NT2/D1 (cell line): ENCODE measurements around the gene CTNNA3.

DNA sequence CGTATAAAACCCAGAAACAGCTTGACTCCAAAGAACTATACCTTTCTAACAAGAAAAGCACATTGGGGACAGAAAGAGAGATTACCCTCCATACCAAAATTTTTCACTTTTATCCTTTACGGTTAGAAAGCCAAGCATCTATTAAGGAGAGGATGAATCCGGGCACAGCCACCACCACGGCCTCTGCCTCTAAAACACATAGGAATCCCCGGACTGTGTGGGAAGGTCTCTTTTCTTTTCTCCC lies 1.1 kb downstream of the JMJD1C start:
- RRBS, 2 experiments: 3 to 11% methylated on average over 2 of the region's 5 CpGs

DNA sequence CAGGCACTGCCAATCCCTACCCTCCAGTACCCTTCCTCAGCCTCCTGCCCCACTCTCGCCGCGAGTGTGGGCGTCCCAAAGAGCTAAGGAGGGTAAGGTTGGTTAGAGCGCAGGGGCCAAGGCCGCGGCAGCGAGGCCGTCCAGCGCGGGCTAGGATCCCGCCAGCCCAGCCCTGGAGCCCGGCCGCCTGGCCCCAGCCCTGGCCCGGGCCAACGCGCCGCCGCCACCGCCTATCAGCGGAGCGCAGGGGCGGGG lies 219 bp upstream of the REEP3 start:
- RRBS, 2 experiments: 1 to 3% methylated on average over 7 of the region's 23 CpGs

DNA sequence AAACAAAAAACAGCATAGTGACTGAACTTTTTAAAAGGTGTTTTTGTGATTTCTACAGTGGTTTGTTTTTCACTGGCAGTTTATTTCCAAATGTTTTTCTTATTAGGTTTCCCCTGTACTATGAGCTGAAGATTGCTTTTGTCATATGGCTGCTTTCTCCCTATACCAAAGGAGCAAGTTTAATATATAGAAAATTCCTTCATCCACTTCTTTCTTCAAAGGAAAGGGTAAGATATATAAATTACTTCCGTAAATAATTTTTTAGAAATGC lies 76.7 kb downstream of the REEP3 start:
- RRBS, 2 experiments: no CpG with 5 or more reads among the region's 1 CpG

DNA sequence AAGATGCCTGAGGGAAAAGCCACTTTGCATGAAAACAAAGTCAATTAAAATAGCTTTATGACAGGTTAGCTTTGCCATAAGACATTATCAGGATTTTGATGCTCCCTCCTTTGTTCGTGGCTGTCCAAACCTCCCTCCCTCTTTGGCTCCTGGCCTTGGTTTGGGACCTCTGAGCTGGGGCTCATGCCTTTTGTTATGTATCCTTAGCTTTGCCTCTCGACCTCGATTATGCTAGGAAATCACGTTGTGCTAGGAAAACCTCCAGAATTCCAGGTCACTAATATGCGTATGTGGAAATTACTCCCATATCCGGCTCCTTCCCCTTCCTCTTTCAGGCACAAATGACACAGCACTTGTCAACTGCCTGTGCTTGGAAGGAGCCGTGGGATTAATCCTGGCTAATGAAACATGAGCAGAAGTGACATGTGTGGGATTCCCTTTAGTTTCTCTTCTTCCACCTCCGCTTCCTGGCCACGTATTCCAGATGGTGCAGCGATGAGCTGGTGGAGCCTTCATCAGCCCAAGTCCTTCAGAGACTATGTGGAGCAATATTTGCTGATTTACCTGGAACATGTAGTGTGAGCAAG lies 149.1 kb downstream of the REEP3 start:
- RRBS, 2 experiments: no CpG with 5 or more reads among the region's 10 CpGs

DNA sequence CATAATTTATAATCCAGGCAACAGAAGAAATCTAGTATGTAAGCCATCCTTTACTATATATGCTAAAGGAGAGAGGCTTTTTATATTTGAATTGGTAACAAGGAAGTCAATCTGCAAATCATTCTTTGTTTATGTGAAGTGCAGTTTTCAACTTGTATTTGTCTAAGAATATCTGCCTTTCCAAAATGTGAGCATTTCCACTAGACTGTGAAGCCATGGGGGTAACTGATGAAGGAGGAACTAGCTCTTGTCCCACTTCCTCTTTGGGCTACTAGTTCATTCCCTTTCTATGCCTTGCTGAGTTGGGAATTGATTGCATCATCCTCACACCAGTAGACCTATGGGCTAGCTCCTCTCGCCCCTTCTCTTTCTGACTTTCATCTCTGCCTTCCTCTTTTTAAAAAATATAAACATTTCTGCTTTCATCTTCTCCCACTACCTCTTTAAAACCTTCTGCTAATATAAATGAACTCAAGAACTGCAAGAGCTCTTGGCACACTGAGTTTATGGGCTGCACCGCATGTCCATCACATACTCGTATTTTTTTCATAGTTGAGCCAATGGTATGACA lies 181.8 kb downstream of the REEP3 start:
- RRBS, 2 experiments: no CpG with 5 or more reads among the region's 3 CpGs

GRCh38 chr10:63712257-63712672 lies 191.1 kb downstream of the REEP3 start:
- RRBS, 2 experiments: no CpG with 5 or more reads among the region's 4 CpGs

DNA sequence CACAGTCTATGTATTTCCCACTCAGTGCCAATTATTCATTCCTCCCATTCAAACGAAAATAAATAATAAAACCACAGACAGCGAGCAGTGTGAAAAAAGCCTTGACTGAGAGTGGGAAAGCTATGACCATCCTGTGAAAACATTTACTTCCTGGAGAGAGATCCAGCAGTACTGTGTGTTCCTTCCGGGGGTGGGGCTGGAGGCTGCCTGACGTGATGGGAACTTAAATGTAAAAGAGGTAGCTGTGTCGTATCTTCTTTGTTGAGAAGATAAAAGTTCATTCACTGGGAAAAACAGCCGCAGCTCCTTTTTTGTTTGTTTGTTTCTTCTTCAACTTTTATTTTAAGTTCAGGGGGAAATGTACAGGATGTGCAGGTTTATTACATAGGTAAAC lies 278.0 kb downstream of the REEP3 start:
- RRBS, 2 experiments: no CpG with 5 or more reads among the region's 6 CpGs

DNA sequence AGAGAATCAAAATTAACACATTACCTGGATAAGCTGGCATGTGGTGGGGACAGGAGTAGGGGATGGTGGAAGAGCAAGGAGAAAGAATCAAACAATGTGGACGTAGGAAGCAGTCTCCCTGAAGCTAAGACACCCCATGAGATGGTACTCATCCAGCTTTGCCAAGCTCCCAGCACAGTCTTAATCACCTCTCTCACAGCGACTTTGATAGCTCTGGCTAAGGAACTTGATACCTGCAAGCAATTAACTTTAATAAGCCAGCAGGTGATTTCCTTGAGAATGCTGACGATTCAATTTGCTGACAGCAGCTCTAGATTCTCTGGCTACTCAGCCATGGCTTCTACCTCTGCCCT lies 208.3 kb upstream of the LRRTM3 start:
- RRBS, 2 experiments: no CpG with 5 or more reads among the region's 3 CpGs

GRCh38 chr10:67695852-67696487 lies at the start of gene CTNNA3:
TSS of gene CTNNA3 (minus strand) at chr10:67696195.
- RRBS, 2 experiments: no CpG with 5 or more reads among the region's 7 CpGs

GRCh38 chr10:67783607-67783908 lies 54.4 kb downstream of the DNAJC12 start:
- RRBS, 2 experiments: no CpG with 5 or more reads among the region's 3 CpGs

GRCh38 chr10:68129006-68129332 lies 19.7 kb downstream of the MYPN start:
- RRBS, 2 experiments: no CpG with 5 or more reads among the region's 5 CpGs

- RRBS, 2 experiments: no CpG with 5 or more reads among the region's 5 CpGs
Measured at GRCh38 chr10:68332216-68332320, 204 bp downstream of the HNRNPH3 start.

GRCh38 chr10:68721971-68722210 lies 852 bp downstream of the CCAR1 start:
- RRBS, 2 experiments: no CpG with 5 or more reads among the region's 4 CpGs

DNA sequence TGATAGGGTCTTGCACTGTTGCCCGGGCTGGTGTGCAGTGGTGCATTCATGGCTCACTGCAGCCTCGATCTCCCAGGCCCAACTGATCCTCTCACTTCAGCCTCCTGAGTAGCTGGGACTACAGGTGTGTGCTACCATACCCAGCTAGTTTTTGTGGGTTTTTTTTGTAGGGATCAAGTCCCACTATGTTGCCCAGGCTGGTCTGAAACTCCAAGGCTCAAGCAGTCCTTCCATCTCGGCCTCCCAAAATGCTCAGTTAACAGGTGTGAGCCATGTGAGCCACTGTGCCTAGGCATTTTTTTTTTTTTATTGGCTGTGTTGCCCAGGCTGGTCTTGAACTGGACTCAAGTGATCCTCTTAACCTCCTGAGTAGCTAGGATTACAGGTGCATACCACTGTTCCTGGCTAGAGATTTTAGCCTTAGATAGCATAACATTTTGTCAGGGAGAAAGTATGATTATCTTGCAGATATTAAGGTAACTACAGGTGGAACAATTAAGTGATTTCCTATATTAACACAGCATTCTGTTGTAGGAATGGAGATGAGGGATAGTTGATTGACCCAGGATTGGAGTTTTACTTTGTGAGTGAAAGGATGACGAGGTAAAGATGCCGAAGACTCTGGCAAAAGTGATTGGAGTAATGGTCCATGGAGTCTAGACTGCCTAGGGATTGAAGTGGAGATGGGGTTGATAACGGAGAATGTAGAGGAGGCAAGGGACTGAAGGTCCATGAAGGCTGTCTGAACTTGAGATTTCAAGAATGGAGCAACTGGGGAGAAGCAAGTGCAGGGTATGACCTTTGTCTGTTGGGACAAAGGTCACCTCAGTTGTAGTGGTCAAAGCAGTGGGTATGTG lies 5.8 kb upstream of the DDX21 start:
- RRBS, 2 experiments: no CpG with 5 or more reads among the region's 6 CpGs

DNA sequence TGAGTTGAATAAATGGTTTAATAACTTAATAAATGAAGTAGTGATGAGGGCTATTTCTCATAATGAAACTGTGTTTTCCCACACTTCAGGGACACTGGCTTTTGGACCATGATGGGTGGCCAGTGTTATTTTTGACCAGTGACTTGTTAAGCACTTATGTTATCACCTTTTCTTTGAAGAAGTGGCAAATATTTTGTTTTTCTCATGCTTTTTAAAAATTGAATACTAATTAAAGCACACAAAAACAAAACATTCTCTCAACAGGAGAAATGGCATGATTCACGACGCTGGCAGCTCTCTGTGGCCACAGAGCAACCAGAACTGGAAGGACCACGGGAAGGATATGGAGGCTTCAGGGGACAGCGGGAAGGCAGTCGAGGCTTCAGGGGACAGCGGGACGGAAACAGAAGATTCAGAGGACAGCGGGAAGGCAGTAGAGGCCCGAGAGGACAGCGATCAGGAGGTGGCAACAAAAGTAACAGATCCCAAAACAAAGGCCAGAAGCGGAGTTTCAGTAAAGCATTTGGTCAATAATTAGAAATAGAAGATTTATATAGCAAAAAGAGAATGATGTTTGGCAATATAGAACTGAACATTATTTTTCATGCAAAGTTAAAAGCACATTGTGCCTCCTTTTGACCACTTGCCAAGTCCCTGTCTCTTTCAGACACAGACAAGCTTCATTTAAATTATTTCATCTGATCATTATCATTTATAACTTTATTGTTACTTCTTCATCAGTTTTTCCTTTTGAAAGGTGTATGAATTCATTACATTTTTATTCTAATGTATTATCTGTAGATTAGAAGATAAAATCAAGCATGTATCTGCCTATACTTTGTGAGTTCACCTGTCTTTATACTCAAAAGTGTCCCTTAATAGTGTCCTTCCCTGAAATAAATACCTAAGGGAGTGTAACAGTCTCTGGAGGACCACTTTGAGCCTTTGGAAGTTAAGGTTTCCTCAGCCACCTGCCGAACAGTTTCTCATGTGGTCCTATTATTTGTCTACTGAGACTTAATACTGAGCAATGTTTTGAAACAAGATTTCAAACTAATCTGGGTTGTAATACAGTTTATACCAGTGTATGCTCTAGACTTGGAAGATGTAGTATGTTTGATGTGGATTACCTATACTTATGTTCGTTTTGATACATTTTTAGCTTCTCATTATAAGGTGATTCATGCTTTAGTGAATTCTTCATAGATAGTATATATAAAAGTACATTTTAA lies 5.9 kb upstream of the KIFBP start:
- RRBS, 2 experiments: no CpG with 5 or more reads among the region's 13 CpGs

GRCh38 chr10:69222232-69223101 lies 2.3 kb downstream of the HKDC1 start:
- RRBS, 2 experiments: no CpG with 5 or more reads among the region's 10 CpGs

DNA sequence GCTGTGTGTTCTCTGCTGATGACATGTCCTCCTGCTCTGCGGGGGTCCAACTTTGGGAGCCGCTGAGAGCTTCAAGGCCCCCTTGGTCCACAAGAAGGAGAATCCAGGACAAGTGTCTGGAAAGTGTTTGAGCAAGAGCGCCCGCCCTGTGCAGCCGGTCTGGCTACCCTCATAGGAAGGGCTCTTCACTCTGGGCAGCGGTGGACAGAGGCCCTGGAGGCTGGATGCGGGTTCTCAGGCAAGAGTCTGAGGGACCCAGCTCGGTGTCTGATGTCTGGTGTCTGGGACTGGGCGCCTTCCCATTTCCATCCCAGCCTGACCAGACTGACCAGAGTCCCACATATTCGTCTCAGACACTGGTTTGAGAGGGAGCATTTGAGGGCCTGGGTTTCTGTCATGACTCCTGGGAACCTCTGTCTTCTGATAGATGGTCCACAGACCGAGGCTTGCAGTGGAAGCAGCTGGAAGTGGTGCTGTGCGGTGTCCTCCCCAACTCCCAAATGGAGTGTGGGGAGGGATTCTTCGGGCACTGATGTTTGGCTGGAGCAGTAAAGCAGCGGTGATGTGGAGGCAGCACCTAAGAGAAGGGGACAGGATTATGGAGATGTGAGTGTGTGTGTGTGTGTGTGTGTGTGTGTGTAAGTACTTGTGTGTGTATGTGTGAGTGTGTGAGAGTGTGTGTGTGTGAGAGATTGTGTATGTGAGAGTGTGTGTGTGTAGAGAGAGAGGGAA lies 19.6 kb downstream of the HK1 start:
- RRBS, 2 experiments: no CpG with 5 or more reads among the region's 14 CpGs

DNA sequence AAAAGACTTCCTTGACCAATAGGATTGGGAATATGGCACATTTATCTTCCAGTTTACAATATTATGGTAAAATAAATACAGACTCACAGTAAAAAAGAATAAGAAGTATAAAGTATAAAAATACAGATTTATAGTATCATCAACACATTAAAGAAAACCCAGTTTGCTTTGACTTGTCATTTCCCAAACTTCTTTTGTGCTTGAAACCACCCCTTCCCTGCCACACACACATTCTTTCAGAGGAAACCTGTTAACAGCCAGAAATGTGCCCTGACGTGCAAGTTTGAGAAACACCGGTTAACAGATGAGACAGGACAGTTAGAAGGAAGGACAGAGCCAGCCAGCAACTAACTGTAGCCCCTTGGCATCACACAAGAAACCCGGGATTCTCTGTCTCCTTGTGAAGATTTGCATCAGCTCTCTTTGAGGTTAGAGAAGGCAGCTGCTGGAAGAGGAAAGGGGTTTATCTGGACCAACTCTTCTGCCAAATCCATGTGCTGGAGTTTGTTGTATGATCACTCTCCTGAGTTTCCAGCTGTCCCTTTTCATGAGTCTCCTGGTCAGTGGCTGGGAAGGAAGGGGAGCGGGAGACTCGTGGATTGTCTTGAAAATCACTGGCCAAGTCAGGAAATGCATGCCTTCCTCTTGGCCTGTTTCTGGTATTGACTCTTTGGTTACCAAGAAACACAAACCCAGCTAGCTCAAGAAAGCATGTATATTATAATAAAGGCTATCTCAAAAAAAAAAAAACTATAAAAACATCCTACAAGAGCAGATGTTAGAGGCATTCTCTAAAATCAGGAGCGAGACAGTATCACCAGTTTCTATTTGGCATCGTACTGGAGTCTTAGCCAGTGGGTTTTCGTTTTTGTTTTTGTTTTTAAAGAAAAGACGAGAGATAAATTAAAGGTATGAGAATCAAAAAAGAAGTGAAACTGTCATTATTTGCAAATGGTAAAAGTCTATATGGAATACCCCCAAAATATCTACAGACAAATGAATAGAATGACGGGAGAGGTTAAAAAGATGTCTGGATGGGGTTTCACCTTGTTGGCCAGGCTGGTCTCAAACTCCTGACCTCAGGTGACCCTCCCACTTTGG lies 38.8 kb downstream of the TACR2 start:
- RRBS, 2 experiments: 96 to 98% methylated on average over 2 of the region's 10 CpGs

- RRBS, 2 experiments: no CpG with 5 or more reads among the region's 8 CpGs
Measured at GRCh38 chr10:69406362-69407093, 10.2 kb downstream of the TACR2 start.

GRCh38 chr10:69413449-69414064 lies 3.2 kb downstream of the TACR2 start:
- RRBS, 2 experiments: 0% methylated on average over 1 of the region's 13 CpGs; no CpG with 5 or more reads in 1 of the 2 experiments